Endothelial cell of umbilical vein (primary cell): ENCODE data around the genes ZMYND11 and ADARB2.

GRCh38 chr10:127720-128400, 7.4 kb upstream of the ZMYND11 start:
- PRO-cap, result unidirectional peak, minus-strand start at chr10:127974
CAGE:
- cytosol, long polyA minus RNA, result no peak
- cytosol, long polyA plus RNA, result no peak
- long polyA plus RNA, result no peak
- nucleus, long polyA minus RNA, result no peak
- nucleus, long polyA plus RNA, result no peak

GRCh38 chr10:133378-133916, 1.8 kb upstream of the ZMYND11 start:
- PRO-cap, result bidirectional peak, plus-strand start at chr10:133726, minus-strand start at chr10:133621
CAGE:
- cytosol, long polyA minus RNA, result no peak
- cytosol, long polyA plus RNA, result no peak
- long polyA plus RNA, result no peak
- nucleus, long polyA minus RNA, result no peak
- nucleus, long polyA plus RNA, result no peak

DNA sequence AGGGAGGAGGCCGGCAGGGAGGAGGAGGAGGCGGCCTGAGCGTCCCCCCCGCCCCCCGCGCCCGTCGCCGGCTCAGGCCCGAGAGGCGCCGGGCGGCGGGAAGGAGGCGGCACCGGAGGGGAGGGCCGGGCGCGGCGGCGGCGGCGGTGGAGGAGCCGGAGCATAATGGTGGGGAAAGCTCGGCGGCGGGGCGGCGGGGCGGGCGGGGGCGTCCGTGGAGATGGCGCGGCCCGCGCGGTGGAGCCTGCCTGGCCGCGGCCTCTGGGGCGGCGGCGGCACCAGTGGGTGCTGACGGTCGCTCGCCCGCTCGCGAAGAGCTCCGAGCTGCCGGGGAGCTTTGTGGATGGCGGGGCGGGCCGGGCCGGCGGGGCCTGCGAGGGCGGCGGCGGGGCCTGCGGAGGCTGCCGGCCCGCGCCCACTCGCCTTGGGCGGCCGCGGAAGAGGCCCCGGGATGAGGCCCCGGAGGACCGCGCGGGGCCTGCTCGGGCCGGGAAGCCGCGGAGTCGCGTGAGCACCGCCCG, at the start of gene ZMYND11:
Gene ZMYND11 (plus strand): TSS at position 64 of the 521 bp plus-strand sequence.
- PRO-cap, result bidirectional peak, plus-strand start at position 75 of the sequence, minus-strand start outside the sequence
CAGE:
- cytosol, long polyA minus RNA, result start-site peak on the plus strand centred at position 115 of the sequence, 69 bp wide, 63 reads
- cytosol, long polyA plus RNA, result no peak
- long polyA plus RNA, result no peak
- nucleus, long polyA minus RNA, result start-site peak on the plus strand centred at position 123 of the sequence, 64 bp wide, 332 reads
- nucleus, long polyA plus RNA, result start-site peak on the plus strand centred at position 111 of the sequence, 89 bp wide, 142 and 232 reads in 2 replicates

- PRO-cap, result no peak
CAGE:
- cytosol, long polyA minus RNA, result no peak
- cytosol, long polyA plus RNA, result no peak
- long polyA plus RNA, result no peak
- nucleus, long polyA minus RNA, result no peak
- nucleus, long polyA plus RNA, result no peak
These were observed 248.7 kb downstream of the ZMYND11 start for GRCh38 chr10:383746-384474.

DNA sequence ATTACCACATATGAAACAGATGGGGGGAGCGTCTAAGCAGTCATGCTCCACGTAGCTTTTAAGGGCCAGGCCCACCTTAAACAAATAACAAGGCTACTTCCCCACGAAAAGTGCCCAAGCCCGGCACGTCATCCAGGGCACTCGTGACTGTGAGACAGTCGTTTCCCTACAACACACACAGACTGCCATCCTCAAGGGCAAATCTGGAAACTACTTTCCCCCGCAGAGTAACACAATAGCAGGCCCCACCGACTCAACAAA, 251.5 kb downstream of the ZMYND11 start:
- PRO-cap, result no peak
CAGE:
- cytosol, long polyA minus RNA, result no peak
- cytosol, long polyA plus RNA, result no peak
- long polyA plus RNA, result no peak
- nucleus, long polyA minus RNA, result no peak
- nucleus, long polyA plus RNA, result no peak

DNA sequence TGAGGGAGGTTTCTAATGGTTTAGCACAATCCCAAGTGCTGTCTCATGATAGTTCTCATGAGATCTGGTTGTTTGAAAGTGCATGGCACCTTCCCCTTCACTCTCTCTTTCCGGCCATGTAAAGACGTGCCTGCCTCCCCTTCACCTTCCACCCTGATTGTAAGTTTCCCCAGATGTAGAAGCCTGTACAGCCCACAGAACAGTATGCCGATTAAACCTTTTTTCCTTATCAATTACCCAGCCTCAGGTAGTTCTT, 78.4 kb downstream of the DIP2C start:
- PRO-cap, result no peak
CAGE:
- cytosol, long polyA minus RNA, result no peak
- cytosol, long polyA plus RNA, result no peak
- long polyA plus RNA, result no peak
- nucleus, long polyA minus RNA, result no peak
- nucleus, long polyA plus RNA, result no peak

GRCh38 chr10:613026-613820, 76.2 kb downstream of the DIP2C start:
- PRO-cap, result no peak
CAGE:
- cytosol, long polyA minus RNA, result no peak
- cytosol, long polyA plus RNA, result no peak
- long polyA plus RNA, result no peak
- nucleus, long polyA minus RNA, result no peak
- nucleus, long polyA plus RNA, result no peak

GRCh38 chr10:693307-694044, 4.0 kb upstream of the DIP2C start:
- PRO-cap, result no peak
CAGE:
- cytosol, long polyA minus RNA, result no peak
- cytosol, long polyA plus RNA, result no peak
- long polyA plus RNA, result no peak
- nucleus, long polyA minus RNA, result no peak
- nucleus, long polyA plus RNA, result no peak

GRCh38 chr10:823606-824065, 107.9 kb downstream of the LARP4B start:
- PRO-cap, result no peak
CAGE:
- cytosol, long polyA minus RNA, result no peak
- cytosol, long polyA plus RNA, result no peak
- long polyA plus RNA, result no peak
- nucleus, long polyA minus RNA, result no peak
- nucleus, long polyA plus RNA, result no peak

- PRO-cap, result no peak
CAGE:
- cytosol, long polyA minus RNA, result no peak
- cytosol, long polyA plus RNA, result no peak
- long polyA plus RNA, result no peak
- nucleus, long polyA minus RNA, result no peak
- nucleus, long polyA plus RNA, result no peak
These were observed 21.3 kb downstream of the LARP4B start for GRCh38 chr10:909804-911010.

- PRO-cap, result no peak
CAGE:
- cytosol, long polyA minus RNA, result no peak
- cytosol, long polyA plus RNA, result no peak
- long polyA plus RNA, result no peak
- nucleus, long polyA minus RNA, result no peak
- nucleus, long polyA plus RNA, result no peak
These were observed 14.1 kb upstream of the GTPBP4 start for GRCh38 chr10:973964-974629.

DNA sequence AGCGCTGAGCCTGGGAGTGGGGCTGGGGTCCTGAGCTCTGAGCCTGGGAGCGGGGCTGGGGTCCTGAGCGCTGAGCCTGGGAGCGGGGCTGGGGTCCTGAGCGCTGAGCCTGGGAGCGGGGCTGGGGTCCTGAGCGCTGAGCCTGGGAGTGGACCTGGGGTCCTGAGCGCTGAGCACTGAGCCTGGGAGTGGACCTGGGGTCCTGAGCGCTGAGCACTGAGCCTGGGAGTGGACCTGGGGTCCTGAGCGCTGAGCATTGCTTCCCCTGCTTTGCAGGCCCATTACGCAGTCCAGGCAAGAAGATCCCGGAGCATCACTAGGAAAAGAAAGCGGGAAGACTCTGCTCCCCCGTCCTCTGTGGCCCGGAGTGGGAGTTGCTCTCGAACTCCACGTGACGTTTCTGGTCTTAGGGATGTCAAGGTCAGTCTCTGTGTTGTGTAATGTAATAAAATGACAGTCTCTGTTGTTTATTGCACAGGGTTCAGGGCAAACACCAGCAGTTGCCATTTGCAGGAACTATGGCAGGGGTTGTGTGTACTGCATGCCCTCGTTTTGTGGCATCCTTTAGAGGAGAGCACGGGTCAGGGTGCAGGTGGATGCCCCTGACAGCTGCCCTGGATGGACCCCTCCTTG, 10.1 kb downstream of the IDI2 start:
- PRO-cap, result no peak
CAGE:
- cytosol, long polyA minus RNA, result no peak
- cytosol, long polyA plus RNA, result no peak
- long polyA plus RNA, result no peak
- nucleus, long polyA minus RNA, result no peak
- nucleus, long polyA plus RNA, result no peak

GRCh38 chr10:1050115-1050475, 1.2 kb upstream of the IDI1 start:
- PRO-cap, result no peak
CAGE:
- cytosol, long polyA minus RNA, result no peak
- cytosol, long polyA plus RNA, result no peak
- long polyA plus RNA, result no peak
- nucleus, long polyA minus RNA, result no peak
- nucleus, long polyA plus RNA, result no peak

DNA sequence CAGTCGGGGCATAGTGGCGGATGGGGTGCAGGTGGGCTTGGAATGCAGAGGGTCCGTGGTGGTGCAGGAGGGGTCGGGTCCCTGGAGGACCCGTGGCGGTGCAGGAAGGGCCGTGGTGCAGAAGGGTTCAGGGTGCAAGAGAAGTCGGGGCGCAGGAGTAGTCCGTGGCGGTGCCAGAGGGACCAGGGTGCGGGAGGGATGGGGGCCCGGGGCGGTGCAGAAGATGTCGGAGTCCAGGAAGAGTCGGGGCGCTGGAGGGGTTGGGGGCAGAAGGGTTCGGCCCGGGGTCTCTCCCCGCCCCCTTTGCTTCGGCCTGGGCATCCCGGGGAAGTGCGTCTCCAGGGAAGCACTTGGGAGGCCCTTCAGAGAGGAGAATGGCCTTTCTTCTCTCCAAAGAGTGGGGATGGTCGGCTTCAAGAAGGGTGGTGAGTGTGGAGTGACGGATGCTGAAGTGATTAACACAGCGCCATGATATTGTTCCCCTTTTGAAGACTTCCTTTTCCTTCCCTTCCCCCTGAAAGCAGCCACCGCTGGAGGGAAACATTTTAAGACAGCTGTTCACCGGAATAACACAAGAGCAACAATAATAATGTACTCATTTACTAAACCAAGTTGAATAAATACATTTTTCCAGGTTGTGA, 1.0 kb downstream of the WDR37 start:
- PRO-cap, result unidirectional peak, minus-strand start at position 453 of the sequence
CAGE:
- cytosol, long polyA minus RNA, result no peak
- cytosol, long polyA plus RNA, result no peak
- long polyA plus RNA, result no peak
- nucleus, long polyA minus RNA, result no peak
- nucleus, long polyA plus RNA, result no peak

DNA sequence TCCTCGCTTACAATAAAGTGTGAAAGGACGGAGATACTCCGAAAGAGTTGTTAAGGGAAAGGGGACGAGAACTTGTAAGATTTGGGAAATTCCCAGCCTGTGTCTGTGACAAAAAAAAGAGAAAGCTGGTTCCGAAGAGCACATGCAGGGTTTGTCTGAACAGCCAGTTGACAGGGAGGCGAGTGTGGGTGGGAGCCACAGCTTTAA, 40.8 kb downstream of the WDR37 start:
- PRO-cap, result no peak
CAGE:
- cytosol, long polyA minus RNA, result no peak
- cytosol, long polyA plus RNA, result no peak
- long polyA plus RNA, result no peak
- nucleus, long polyA minus RNA, result no peak
- nucleus, long polyA plus RNA, result no peak

DNA sequence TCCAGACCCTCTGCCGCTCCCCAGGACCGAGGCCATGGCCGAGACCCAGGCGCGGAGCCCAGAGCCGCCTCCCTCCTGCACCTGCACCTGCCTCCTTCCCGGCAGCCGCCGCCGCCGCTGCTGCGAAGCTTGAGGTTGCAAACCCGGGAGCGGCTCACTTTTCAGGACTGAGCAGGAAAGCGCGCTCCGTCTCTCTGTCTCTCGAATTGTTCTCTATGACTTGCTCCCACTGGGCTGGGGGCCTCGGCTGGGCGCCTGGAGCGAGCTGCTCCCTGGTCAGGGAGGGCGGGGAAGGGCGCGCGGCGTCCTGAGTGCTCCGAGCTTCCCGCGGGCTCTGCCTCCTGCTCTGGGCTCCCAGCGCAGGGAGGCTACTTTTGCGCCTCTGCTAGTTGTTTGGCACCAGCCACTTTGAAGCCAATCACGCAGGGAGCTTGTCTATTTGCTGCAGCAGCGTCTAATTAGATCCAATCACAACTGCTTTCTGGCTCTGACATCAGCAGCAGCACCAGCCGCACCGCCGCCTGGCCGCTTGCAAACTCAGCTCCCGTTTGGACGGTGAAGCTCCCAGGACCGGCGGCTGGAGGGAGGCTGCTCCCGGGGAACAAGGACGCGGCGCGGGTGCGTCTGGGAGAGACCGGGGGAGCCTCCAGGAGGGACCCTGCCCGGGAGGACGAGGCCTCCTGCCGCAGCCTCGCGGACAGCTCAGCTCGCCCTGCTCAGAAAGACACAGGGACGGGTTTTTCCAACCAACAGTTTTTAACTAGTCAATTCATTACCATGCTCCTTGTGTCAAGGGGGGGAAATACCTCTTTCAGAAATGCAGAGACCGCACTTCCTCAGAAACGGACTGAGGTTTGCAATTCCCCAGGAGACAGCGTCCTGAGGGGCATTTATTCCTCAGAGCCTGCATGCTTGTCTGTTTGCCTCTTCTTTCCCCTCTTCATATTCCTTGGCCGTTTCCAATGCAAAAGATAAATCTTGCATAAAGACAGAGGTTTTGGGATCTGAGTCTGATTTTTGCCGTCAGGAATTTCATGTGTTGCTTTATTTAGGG, at the start of gene ADARB2:
Gene ADARB2 (minus strand): TSS at position 411 of the 1,054 bp plus-strand sequence.
- PRO-cap, result no peak
CAGE:
- cytosol, long polyA minus RNA, result no peak
- cytosol, long polyA plus RNA, result no peak
- long polyA plus RNA, result no peak
- nucleus, long polyA minus RNA, result no peak
- nucleus, long polyA plus RNA, result no peak

DNA sequence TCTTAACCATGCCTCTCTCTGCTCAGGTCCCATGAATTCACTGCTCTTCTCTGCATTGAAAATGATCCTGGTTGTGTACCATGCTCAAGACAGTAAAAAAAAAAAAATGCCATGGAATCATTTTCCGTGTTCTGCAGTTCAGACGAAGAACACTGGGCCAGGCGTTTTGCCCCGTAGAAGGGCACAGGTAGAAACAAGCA, 194.1 kb upstream of the PFKP start:
- PRO-cap, result no peak
CAGE:
- cytosol, long polyA minus RNA, result no peak
- cytosol, long polyA plus RNA, result no peak
- long polyA plus RNA, result no peak
- nucleus, long polyA minus RNA, result no peak
- nucleus, long polyA plus RNA, result no peak

- PRO-cap, result bidirectional peak, plus-strand start at chr10:3068496, minus-strand start at chr10:3068362
CAGE:
- cytosol, long polyA minus RNA, result no peak
- cytosol, long polyA plus RNA, result no peak
- long polyA plus RNA, result no peak
- nucleus, long polyA minus RNA, result no peak
- nucleus, long polyA plus RNA, result no peak
These were observed 707 bp downstream of the PFKP start for GRCh38 chr10:3068087-3068422.

DNA sequence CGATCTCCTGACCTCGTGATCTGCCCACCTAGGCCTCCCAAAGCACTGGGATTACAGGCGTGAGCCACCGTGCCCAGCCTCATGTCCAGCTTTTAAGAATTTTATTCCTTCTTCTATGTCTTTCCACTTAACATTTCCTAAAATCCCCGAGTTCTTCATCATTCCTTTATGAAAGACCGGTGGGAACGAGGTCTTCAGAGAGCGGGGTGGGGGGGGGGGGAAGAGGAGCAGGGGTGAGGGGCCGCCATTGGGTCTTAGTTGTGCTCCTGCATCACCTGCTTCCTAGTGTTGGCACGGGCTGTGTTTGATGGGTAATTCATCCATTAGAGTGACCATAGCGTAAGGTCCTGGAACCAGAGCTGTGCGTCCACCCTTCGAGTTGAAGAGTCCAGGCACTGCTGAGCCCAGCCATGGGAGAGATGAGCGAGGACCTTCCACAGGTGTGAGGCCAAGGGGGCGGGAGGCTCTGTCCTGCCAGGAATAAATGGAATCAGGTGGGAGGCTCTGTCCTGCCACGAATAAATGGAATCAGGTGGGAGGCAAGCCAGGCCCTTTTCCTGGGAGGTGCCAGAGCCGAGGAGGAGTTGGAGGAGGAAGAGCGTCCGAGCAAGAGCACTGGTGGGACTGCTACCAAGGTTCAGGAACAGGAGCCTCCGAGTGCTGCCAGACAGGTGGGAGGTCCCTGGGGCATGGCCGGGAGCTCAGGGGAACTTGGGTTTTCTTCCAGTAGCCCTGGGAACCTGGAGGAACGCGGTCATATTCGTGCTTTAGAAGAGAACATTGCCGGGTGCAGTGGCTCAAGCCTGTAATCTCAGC, 12.3 kb downstream of the PFKP start:
- PRO-cap, result no peak
CAGE:
- cytosol, long polyA minus RNA, result no peak
- cytosol, long polyA plus RNA, result no peak
- long polyA plus RNA, result no peak
- nucleus, long polyA minus RNA, result no peak
- nucleus, long polyA plus RNA, result no peak

DNA sequence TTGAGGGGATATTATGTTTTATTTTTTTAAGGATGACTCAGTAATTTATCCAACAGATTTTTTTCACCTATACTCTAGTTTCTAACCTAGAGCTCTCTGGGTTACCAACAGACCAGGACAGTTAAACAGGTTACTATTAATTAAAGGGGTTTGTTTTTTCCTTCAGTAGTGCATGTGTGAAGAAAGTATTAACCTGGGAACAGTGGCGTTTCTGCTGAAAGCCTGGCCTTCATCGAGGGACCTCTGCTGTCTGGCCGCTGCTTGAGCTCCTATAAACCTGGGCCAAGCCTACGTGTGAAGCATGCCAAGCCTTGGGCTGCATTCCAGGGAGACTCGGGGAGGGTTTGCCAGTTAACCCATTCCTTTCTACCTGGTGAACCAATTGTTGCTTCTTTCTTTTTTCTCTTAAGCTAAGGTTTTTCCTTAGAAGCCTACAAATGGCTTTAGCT, 23.5 kb downstream of the PFKP start:
- PRO-cap, result unidirectional peak, minus-strand start at position 245 of the sequence
CAGE:
- cytosol, long polyA minus RNA, result no peak
- cytosol, long polyA plus RNA, result no peak
- long polyA plus RNA, result no peak
- nucleus, long polyA minus RNA, result start-site peak on the minus strand centred at position 276 of the sequence, 6 bp wide, 5 reads
- nucleus, long polyA plus RNA, result no peak